ENCODE results near the genes NLRP2B, LAS1L and MSN.

- PRO-cap: bidirectional peak, plus-strand start at chrX:55452952, minus-strand start at chrX:55452895
Measured at GRCh38 chrX:55452393-55453701, 920 bp downstream of the MAGEH1 start.

DNA sequence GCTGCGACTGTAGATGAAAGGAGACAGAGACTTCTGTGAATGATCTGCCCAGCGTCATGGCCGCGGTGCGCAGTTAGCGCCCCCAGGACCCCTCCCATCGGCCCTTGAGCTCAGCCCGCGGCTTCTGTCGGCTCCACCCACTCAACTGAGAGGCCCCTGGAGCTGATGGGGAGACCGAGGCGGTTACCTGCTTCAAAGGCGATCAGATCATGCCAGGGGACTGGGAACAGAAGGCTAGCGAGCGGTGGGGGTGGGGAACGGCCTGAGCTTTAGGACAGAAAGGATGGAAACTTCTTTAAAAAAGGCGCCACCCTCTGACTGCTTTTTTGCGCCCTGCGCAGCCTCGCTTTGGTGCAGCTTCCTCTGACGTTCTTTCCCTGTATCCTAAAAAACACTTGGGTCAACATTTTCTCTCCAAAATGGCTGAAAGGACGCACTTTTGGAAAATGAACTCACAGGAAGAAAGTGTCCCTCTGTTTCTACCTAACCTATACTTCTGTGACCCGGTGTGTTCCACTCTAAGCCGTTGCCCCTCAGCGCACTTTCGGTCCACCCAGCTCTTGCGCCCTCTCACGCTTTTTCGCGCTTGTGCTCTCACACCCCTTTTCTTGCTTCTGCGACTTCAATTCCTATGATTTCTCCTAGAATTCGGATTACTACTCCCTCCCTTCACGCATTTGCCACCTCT is 522 bp downstream of the USP51 start:
- PRO-cap: bidirectional peak, plus-strand start at position 205 of the sequence, minus-strand start at position 93 of the sequence

- PRO-cap: no peak
Measured at GRCh38 chrX:55908600-55909648, 191.4 kb downstream of the RRAGB start.

GRCh38 chrX:56068312-56068834 is 163.8 kb upstream of the KLF8 start:
- PRO-cap: no peak

GRCh38 chrX:56184776-56185536 is 47.2 kb upstream of the KLF8 start:
- PRO-cap: no peak

GRCh38 chrX:56385422-56385871 is 153.3 kb downstream of the KLF8 start:
- PRO-cap: no peak

GRCh38 chrX:57088875-57089408 is 32.4 kb downstream of the SPIN2B start:
- PRO-cap: no peak

GRCh38 chrX:57592971-57593292 is 1.1 kb downstream of the ZXDB start:
- PRO-cap: no peak

DNA sequence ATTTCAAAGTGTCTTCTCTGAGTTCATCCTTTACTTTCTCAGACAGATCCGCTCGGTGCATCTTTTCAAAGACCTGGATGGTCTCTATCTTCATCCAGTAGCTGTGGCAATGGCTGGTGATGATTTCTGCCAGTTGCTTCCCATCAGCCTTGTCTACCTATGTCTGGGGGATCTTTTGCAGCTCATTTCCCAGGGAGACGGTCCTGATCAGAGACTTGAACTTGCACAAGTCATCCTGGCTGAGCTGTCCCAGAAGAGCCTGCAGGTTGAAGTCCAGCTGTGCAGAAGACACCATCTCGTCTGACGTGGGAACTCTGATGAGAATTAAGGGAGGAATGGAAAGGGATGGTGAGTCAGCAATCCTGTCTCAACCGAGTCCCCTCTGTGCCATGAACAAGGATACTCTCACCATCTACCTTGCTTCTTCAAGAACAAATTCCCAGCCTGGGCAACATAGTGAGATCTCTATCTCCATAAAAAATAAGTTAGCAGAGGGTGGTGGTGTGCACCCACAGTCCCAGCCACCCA is at the start of gene NLRP2B:
NLRP2B (minus strand) TSS at position 295 of the 528 bp plus-strand sequence.
- PRO-cap: no peak

DNA sequence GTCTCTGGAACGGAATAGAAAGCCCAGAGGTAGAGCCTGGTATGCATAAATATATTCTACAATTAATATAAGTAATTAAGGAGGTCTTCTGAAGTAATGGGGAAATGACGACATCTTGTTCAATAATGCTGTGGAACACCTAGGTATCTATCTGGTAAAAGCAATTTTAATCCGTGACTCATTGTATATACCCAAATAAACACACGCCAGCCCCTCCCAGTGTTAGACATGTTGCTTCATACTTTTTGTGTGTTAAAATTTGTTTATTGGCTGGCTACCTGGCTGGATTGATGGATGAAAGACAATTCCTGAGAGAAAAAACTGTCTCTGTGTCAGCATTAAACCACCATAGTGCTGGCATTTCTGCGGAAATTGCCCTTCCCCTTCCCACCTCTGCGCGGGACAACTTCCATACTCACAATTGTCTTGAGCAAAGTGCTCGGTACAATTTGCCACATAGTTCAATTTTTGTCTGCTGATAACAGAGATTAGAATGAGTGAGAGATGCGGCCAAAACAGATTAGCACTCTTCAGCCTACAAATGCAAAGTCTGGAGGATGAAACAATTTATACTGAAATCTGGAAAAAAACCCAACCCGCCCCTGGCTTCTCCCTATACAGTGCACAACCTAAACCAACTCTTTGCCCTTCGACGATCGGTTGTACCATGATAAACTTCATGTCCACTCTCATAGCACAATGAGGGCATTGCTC is 500 bp upstream of the ZXDA start:
- PRO-cap: no peak

GRCh38 chrX:62964157-62964383 is 387.1 kb downstream of the SPIN4 start:
- PRO-cap: no peak

DNA sequence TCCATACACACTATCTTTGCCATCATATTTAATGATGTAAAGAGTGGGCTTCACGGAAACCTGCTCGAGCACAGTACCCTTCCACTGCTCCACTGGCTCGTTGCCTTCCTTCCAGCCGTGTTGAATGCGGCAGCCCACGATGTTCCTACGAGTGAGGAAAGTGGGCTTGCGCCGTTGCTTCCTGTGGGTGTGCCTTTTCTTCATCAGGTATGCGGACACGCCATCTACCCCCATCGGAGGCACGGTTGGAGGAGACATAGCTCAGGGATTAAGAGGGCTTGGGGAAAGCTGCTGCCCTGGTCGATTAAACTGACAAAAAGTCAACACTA is 606 bp downstream of the SPIN4 start:
- PRO-cap: bidirectional peak, plus-strand start at position 233 of the sequence, minus-strand start at position 126 of the sequence

GRCh38 chrX:63434096-63435038 is 83.2 kb upstream of the SPIN4 start:
- PRO-cap: no peak

GRCh38 chrX:63657705-63658188 is 127.3 kb downstream of the ARHGEF9 start:
- PRO-cap: no peak

GRCh38 chrX:63661533-63662116 is 123.4 kb downstream of the ARHGEF9 start:
- PRO-cap: no peak

GRCh38 chrX:64205816-64206514 is 457 bp upstream of the AMER1 start:
- PRO-cap: bidirectional peak, plus-strand start at chrX:64206007, minus-strand start at chrX:64205708; bidirectional peak, plus-strand start at chrX:64206387, minus-strand start at chrX:64206334

DNA sequence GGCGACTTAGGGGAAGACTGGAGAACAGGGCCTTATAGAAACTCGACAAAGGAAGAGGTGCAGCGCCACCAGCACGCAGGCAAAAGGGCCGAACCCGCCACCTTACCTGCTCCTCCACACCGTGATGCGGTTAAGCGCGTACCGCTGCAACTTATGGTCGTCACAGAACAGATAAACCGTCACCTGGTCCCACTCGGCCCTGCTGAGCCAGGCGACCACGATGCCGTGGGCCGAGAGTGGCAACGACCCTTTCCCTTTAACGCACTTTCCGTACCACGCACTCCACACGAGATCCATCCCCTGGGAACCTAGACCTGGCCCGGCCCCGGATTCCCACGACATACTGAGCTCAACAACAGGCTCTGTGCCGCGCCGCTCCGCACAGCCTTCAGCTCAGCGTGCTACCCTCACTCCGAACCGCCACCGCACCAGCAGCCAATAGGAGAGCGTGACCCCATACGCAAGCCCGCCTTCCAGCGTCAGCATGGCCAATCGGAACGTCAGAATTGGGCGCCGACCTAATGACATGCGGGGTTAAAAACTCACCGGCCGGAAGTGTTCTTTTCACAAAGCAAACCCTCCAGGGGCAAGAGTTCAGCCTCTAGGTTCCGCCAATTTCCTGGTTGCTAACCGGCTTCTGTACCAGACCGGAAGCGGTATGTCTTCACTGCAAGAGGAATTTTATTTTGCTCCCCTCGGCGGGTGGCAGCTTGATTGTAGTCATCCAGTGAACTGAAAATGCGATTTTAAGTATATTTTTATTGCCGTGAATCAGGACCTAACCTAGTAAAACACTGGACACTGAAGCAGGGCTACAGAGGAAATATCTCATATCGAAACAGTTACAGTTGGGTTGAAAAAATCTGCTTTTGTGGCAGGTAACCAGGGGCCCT is at the start of gene LAS1L:
LAS1L (minus strand) TSS at position 414 of the 893 bp plus-strand sequence.
- PRO-cap: bidirectional peak, plus-strand start at position 664 of the sequence, minus-strand start at position 366 of the sequence

- PRO-cap: no peak
Measured at GRCh38 chrX:65644748-65645265, 22.6 kb upstream of the MSN start.

DNA sequence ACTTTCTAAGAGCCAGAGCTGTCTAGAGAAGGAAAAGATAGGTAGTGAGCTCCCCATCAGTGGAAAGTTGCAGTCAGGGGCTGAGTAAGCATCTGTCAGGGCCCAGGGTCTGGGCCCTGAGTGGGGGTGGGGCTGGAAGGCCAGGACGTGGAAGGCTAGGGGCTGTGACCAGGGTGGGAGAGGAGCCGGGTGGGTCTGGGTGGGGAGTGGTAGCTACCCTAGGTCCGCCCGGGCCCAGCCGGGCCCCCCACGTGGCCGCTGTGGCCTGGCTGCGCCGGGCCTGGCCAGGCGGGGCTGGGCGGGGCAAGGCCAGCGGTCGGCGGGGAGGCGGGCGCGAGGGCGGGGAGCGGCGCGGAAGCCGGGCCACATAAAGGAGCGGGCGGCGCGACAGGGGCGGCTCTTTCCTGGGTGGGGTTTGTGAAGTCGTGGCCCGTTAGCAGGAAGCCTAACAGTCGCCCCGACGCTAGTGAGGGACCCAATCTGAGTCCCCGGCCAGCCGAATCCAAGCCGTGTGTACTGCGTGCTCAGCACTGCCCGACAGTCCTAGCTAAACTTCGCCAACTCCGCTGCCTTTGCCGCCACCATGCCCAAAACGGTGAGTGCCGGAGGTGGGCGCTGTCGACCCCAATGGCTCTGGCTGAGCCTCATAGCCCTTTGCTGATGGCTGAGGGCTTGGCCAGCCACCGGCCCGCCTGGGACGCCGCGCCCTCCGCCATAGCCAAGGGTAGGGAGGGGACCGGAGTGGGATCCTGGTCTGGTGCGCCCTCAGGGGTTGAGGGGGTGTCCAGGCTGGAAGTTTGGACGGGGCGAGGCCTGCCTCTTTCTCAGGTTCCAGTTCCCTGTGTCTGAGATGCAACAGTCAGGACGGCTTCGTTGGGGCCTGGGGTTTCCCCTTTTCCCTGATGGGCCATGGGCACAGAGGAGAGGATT is at the start of gene MSN:
MSN (plus strand) TSS at position 396 of the 930 bp plus-strand sequence.
- PRO-cap: bidirectional peak, plus-strand start at position 399 of the sequence, minus-strand start at position 282 of the sequence; bidirectional peak, plus-strand start at position 590 of the sequence, minus-strand start at position 594 of the sequence

- PRO-cap: no peak
Measured at GRCh38 chrX:65668189-65668452, 667 bp downstream of the MSN start.